ENCODE measurements around the gene RNF144B.

DNA sequence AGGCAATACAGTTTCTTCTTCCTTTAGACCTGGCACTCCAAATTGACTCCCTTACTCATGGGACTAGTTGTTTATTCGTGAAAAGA, 1.0 kb downstream of the FAM8A1 start:
- PRO-cap = no peak

DNA sequence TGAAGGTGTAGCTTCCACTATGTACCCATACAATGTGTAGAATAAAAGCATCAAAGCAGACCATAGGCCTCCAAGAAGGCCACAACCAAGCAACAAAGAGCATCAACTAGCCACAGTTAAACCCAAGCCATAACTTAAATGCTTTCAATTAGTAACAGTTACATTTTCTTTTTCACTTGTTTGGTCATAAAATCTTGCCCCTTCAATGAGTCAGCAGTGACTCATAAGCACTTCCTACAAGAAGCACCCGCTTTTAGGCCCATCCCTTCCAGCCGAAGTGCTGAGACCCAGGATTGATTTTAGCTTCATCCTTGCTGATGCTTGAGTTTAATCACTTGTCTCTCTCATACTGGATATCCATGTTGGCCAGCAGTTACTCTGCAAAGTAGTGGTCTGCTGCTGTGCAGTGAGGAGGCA, 8.3 kb upstream of the NUP153 start:
- PRO-cap = no peak

DNA sequence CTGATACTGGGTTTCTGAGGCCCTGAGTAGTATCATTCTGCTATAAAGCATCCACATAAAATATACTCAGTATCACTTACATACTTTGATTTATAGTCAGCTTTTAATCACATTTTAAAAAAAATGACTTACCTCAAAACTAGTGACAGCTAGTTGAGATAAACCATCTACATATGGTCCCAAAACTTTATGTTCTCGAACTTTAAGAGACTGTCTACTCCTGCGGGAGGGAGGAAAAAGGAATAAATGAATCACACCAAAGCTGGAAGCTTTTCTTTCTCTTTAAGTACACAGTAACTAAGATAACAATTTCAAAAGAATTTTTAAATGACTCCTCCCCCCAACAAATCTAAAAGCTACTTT, 135.6 kb downstream of the KIF13A start:
- PRO-cap = no peak

GRCh38 chr6:18196834-18197557, 41.8 kb downstream of the KDM1B start:
- PRO-cap = no peak

- PRO-cap = no peak
These were observed 15.1 kb downstream of the DEK start for GRCh38 chr6:18249350-18249549.

DNA sequence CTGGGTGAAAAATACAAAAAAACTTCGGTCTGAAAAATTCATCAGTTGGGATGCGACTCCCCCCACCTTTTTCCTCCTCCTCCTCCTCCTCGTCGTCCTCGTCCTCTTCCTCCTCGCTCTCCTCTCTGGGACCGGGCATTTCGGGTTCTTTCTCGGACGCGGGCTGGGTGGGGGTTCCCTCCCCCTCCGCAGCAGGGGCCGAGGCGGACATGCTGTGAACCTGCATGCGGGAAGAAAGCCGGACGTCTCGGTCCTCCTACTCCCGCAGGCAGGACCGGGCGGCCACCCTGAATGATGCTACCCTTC, 600 bp downstream of the DEK start:
- PRO-cap = no peak

GRCh38 chr6:18387057-18387850, at the start of gene RNF144B:
RNF144B (plus strand) TSS chr6:18387350.
- PRO-cap = bidirectional peak, plus-strand start at chr6:18387501, minus-strand start at chr6:18387325

GRCh38 chr6:19180546-19181307, 656.4 kb upstream of the ID4 start:
- PRO-cap = no peak

- PRO-cap = no peak
These were observed 16.6 kb downstream of the ID4 start for GRCh38 chr6:19853709-19854233.

GRCh38 chr6:20200761-20201413, 11.4 kb downstream of the MBOAT1 start:
- PRO-cap = no peak

GRCh38 chr6:20409500-20410477, 8.1 kb downstream of the E2F3 start:
- PRO-cap = bidirectional peak, plus-strand start at chr6:20410016, minus-strand start at chr6:20409818

GRCh38 chr6:20468443-20469274, 65.6 kb upstream of the CDKAL1 start:
- PRO-cap = no peak

GRCh38 chr6:20877194-20877795, 343.0 kb downstream of the CDKAL1 start:
- PRO-cap = no peak

GRCh38 chr6:21022191-21023219, 488.2 kb downstream of the CDKAL1 start:
- PRO-cap = no peak

DNA sequence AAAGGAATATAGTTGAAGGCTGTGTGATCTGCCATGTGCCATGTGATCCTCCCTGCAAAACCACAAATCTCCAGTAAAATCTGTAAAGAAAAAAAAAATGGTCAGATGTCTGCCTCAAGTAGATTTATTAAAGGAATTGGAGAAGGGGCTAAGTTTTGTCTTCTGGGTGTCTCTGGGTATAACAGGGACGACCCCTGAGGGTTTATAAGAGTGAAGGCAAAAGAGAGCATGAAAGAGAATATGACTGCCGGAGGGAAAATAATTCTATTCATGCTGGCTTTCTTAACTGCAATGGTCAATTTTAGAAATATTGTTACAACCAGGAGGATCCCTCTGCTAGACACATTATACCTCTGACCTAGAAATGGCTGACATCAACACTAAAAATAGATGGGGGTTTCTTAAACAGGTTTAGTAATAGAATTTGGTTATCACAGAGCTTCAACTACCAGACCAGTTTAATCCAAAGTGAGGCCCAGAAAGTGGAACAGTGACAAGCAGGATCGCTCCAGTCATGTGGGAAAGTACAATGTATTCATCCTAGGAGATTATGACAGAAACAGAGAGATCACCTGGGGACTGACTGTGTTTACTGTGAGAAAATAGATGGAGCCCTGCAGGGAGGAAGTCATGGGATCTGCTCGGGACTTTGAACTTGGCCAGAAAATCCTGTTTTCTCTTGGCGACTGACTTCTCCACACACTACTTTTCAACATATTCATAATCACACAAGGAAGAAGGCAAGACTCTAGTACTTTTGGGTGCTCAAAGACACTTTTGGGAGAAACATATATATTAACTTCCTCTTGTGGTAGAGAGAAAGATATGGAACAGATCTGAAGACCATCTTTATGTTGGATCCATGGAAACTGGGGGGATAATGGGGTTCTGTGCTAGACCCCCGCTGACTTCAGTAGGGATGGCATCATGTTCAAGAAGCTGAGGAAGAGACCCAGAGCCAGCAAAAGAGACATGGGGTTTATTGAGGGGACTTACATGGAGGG, 238.8 kb upstream of the SOX4 start:
- PRO-cap = no peak

GRCh38 chr6:21538454-21538734, 55.2 kb upstream of the SOX4 start:
- PRO-cap = no peak

DNA sequence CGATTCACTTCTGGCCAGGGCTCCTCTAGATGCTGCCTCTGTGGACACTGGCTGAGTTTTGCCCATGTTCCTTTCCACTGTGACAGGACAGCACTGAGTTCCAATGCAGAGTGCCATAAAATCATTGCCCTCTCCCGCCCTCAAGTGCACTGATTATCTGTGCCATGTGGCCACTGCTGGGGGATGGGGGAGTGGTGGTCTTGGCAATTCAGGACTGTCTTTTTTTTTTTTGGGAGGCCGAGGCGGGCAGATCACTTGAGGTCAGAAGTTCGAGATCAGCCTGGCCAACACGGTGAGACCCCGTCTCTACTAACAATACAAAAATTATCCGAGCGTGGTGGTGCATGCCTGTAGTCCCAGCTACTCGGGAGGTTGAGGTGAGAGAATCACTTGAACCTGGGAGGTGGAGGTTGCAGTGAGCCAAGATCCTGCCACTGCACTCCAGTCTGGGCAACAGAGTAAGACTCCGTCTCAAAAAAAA, 23.3 kb upstream of the SOX4 start:
- PRO-cap = no peak

DNA sequence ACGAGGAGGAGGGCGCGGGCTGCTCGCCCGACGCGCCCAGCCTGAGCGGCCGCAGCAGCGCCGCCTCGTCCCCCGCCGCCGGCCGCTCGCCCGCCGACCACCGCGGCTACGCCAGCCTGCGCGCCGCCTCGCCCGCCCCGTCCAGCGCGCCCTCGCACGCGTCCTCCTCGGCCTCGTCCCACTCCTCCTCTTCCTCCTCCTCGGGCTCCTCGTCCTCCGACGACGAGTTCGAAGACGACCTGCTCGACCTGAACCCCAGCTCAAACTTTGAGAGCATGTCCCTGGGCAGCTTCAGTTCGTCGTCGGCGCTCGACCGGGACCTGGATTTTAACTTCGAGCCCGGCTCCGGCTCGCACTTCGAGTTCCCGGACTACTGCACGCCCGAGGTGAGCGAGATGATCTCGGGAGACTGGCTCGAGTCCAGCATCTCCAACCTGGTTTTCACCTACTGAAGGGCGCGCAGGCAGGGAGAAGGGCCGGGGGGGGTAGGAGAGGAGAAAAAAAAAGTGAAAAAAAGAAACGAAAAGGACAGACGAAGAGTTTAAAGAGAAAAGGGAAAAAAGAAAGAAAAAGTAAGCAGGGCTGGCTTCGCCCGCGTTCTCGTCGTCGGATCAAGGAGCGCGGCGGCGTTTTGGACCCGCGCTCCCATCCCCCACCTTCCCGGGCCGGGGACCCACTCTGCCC, 2.1 kb downstream of the SOX4 start:
- PRO-cap = no peak

DNA sequence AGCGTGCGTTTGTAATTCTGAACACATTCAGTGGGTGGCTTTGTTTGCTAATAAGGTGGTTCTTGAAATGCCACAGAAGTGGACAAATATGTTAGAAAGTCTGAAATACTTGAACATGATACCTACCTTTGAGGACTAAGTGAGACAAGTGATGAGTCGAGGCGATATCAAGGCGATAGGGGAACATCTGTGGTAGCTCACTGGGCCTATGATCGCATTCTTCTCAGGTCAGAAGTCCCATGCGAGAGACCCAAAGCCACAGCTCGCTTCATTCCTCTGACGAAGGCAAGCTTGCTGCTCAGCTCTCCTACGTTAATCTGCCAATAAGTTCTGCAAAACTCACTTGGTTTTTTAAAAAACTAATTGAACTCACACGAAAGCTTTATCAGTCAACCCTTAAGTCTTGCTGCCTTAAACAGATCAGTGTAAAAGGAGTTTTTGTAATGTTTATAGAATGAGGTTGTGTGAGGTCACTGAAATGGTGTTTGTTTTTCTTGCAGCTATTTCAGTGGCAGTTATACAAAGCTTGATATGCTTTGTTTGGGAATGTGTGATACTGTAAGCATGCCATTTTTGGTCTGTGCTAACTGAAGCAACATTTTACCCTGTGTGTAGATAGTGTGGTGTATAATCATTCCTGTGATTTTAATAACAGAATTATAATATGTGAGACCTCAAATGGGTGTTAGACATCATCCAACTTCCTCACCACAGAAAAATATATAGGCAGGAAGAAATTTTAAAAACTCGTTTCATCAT, 160.1 kb downstream of the SOX4 start:
- PRO-cap = no peak

GRCh38 chr6:21885385-21886268, 292.1 kb downstream of the SOX4 start:
- PRO-cap = no peak